SJSA1 (cell line): ENCODE data around the gene FGF12.

GRCh38 chr3:191430016-191430678, 30.8 kb upstream of the PYDC2 start:
- RAMPAGE, long total RNA, result no peak

DNA sequence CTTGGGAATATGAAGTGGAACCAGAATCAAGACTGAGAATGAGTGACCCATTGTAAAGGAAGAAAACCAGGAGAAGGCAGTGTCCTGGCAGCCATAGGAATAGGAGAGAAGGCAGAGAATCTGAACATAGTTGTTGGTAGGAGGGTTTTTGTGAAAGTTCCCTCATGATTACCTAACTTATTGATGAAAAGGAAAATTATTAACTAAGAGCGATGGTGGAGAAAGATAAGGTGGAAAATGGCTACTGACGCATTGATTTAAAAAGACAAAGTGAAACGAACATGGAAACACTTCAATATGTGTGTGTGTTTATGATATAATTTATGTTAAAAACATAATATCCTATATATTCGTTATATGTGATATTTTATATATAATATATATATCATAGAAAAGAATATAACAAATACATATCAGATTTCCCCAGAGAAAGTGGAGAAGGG, 29.5 kb upstream of the PYDC2 start:
- RAMPAGE, long total RNA, result no peak

- RAMPAGE, long total RNA, result no peak
Observed at GRCh38 chr3:192409467-192410759, 317.4 kb downstream of the FGF12 start.

GRCh38 chr3:192636408-192637540, 90.6 kb downstream of the FGF12 start:
- RAMPAGE, long total RNA, result no peak

DNA sequence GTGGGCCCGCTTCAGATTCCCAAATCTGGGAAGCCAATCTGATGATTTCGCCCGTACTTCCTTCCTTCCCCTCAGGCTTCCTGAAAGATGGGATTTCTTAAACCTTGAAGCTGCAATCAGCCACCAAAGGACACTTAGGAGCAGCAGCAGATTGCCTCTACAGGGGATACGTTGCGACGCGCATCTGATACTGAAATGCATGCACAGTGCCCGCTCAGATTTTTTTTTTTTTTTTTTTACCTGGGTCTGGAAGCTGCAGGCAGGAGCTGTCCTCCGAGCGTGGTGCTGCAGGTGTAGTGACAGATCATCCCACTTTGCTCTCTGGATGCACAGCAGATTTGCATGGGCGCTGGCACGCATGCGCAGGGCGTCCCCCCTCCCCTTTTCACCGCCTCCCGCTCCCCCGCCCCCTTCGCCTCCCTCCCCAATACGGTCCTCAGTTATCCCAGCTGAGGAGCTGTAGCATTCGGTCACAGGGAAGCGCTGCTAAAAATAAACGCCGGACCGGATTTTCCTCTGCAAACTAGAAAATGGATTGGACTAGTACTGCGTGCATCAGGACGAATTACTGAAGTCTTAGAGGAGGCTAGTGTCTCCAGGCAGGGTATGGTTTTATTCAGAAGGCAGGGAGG, at the start of gene FGF12:
Gene FGF12 (minus strand): TSS at position 298 of the 632 bp plus-strand sequence.
- RAMPAGE, long total RNA, result no peak

DNA sequence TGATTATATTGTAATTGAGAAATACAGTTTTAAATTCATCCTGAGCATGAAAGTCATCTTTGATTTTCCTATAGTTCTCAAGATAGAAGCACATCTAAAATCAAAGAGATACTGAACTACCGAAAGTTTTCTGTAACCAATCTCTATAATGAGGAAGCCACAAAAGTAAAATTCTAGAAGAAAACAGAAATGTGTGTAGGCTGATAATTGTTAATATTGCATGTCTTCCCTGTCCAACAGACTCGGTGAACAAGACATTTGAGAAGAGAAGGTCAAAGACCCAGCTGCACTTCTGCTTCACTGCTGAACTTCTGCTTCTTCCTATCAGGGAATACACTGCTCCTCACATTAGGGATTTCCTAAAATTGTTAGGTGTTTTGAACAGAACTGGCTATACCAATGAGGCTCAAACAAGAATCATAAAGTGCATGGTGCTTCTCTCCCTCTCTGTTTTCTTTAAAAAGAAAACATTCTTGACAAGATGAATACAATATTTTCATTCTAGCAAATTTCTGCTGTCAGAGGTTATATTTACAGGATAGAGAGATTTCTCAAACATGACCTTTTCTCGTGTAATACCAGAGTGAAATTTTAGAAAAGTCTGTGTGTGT, 558 bp downstream of the ATP13A4 start:
- RAMPAGE, long total RNA, result no peak

DNA sequence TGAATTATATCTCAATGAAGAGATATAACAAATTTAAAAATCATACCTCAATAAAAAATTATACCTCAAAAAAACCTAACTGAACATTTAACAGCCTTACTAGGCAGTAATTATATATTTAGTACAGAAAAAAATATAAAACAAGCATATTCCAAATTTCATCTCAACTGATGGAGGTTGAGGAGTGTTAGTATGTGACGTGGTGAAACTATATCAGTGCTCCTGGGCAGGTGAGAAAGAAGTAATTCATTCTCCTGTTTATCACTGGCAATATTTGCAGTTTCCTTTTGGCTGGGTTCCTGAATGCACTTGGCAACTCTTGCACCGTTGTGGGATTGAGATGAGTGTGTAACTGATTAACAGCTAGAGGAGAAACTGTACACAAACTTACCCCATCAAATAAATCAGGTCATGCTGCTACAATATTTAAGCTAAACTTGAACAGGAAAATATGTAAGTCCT, 2.1 kb upstream of the ATP13A4 start:
- RAMPAGE, long total RNA, result no peak

DNA sequence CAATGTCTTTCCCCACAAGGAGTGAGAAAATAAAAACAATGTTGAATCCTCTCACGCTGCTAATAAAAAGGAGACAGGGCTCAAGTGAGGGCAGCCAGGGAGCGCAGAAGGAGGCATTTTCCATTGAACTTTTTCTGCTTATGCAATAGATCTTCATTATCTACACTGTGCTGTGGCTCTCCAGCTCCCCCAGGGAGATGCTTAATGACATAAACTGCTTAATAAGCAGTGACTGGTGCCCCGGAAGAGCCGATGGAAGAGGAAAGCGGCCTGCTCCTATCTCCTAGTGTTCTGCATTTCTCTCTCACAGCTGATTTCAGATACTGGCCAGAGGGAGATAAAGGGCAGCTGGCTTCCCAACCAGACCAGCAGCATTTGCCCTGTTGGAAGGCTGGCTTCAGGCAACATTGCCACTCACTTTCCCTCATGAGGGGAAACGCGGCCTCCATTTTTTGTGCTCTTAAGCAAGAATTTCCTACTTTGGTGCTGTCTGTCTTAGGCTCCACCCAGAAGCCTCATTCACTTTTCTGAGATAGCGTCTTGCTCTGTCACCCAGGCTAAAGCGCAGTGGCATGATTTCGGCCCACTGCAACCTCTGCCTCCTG, 152.2 kb downstream of the OPA1 start:
- RAMPAGE, long total RNA, result no peak

DNA sequence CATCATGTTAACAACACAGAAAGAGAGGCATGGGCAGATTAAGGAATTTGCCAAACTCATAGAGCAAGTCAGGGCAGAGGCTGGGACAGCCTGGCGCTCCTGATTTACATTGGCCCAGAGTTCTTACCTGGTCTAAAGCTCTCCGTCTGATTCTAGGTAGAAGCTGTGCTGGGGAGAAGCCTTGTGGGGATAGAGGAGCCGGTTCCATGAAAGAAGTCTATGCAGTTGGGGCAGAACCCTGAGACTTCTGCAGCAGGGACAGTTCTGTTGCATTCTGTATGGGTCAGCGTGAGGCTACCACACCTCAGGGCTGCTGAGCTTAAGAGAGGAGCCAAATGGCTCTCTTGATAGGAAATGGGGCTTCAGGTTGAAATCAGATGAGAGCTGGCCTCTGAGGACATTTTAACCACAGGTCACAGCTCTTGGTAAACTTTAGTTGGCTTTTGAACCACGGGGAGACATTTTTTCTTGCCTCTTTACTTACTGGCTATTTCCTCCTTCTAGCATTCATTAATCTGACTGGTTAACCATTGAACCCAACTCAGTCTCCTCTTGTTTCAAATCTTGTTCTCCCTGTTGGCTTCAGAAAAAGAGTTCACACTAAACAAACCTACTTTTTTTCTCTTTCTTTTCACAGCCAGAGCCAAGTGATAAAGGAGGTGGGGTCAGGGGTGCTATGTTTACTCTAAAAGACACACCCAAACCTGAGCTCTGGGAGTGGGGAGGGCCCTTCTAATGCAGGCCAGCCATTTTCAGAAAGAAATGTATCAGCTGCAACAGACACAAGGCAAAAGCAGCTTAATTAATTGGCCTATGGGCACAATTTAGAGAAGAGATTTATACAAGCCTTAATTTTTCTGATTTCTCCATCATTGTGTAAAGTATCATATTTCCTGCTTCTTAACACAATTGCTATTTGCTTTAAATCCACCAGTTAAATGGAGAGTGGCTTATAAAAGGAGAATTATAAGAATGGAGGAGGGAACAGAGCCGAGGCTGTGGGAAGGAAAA, 250.8 kb downstream of the OPA1 start:
- RAMPAGE, long total RNA, result no peak

DNA sequence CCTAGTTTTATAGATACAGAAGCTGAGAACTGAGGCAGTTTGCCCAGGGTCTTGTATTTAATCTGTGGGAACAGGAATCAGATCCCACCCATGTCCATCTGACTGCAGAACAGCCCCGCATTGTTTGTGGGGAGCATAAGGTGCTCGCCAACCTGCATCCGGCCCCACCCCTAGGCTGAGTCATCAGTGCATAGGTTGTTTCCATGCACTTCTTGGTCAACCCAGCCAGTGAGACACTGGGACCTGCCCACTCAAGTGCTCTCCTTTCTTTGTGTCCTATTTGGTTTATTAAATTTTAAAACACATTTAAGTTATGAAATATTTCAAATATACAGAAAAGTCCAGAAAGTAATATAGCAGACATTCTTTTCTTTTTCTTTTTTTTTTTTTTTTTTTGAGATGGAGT, 266.2 kb downstream of the OPA1 start:
- RAMPAGE, long total RNA, result no peak

DNA sequence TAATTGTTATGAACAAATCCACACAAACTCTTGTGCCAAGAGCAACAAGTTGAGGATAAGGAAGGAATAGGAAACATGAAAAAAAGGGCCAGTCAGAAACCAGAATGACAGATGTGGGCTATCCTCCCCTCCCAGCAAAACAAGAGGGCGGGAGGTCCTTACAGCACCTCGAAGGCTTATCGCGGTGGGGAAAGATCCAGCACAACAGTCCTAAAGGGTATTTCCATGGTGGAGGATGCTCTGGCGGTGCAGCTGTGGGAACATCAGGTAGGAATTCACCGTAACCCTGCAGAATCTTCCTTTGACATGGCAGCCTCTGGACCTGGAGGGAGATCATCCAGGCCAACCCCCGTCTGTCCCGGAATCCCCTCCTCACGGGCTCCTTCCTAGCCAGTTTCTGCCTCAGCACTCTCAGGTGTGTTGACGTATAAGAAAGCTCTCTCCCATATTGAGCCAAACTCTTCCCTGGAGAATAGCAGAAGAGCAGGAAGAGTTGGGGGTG, 155.4 kb upstream of the HES1 start:
- RAMPAGE, long total RNA, result no peak

DNA sequence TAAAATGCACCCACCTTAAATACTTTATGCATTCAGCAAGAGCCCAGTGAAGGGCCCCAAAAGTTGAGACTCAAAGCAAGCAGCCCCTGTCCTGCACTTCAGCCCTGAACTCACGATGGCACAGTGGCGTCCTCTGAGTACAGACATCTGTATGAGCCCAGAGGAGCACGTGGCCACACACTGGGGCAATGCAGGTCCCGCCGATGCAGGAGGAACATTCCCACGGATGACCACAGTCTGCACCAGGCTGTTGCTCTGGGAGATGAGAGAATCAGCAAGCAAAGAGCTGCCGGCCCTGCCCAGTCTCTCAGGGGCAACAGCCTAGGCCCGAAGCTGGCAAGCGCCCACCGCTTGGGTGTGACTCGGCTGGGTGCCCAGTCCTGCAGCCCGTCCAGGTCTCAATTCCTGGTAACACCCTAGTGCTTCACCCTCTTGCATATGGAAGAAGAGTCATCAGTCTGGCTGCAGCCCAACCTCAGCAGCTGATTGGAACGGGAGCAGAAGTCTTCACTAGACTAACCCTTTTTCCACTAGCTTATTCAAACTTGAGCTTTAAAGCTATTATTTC, 153.7 kb upstream of the HES1 start:
- RAMPAGE, long total RNA, result no peak

- RAMPAGE, long total RNA, result no peak
Observed at GRCh38 chr3:194069902-194070339, 66.0 kb upstream of the HES1 start.

GRCh38 chr3:194070340-194071573, 65.2 kb upstream of the HES1 start:
- RAMPAGE, long total RNA, result no peak

- RAMPAGE, long total RNA, result no peak
Observed at GRCh38 chr3:194076385-194076848, 59.5 kb upstream of the HES1 start.

DNA sequence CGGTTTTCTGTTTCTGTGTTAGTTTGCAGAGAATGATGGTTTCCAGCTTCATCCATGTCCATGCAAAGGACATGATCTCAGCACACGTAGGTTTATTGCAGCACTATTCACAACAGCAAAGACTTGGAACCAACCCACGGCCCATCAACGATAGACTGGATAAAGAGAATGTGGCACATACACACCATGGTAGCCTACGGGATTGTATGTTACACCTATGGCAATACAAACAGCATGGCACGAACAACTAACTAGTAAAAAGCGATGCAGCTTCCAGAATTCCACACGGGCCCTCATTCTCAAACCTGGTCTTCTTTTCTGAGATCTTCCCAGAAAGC, 9.4 kb upstream of the HES1 start:
- RAMPAGE, long total RNA, result no peak

- RAMPAGE, long total RNA, result no peak
Observed at GRCh38 chr3:194134894-194135476, 963 bp upstream of the HES1 start.

DNA sequence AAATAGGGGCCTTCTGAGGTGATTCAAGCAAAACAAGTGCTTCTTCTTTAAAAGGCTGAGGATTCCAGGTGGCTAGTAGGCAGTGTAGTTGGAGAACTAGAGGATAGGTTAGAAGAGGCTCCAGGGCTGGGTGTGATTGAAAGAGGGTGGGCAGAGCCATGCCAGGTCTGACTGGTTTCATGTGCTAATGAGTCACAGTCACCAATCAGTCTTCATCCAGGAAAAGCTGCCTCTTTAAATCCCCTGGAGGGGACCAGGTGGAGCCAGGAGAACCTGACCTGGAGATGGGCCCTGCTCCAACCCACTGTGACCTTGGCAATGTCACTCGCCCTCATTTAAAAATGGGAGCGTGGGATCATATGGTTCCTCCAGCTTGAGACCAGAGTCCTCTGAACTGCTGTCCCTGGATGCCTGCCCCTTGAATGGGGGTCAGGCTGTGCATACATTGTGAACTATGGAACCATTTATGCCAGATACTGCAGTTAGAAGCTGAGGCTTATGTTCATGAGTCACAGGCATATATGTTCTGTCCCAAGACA, 23.0 kb downstream of the HES1 start:
- RAMPAGE, long total RNA, result no peak

DNA sequence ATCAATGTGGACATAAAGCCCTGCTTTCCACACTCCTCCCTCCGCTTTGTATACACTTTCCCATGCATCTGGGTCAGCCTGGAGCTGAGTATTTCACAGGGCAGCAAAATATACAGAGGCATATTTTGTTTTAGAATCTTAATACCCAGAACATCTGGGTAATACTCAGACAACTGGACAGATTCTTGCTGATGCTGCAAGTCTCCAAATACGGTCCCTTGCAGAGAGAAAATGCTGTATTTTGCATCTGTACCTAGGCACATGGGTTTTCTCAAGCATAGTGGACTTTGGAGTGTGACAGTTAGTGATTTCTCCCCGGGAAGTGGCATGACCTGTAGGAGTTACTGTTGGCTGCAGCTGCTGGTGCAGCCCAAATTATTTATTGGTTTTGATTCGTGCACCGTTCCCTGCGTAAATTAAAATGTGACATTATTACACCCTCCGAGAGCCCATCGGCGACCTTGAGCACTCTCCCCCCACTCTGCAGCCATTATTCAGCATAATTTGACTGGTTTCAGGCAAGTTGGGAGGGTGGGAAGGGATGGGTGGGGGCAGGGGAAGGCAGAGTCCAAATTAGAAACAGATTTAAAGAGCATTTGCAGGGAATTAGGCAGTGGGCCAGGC, 100.9 kb downstream of the CPN2 start:
- RAMPAGE, long total RNA, result no peak

DNA sequence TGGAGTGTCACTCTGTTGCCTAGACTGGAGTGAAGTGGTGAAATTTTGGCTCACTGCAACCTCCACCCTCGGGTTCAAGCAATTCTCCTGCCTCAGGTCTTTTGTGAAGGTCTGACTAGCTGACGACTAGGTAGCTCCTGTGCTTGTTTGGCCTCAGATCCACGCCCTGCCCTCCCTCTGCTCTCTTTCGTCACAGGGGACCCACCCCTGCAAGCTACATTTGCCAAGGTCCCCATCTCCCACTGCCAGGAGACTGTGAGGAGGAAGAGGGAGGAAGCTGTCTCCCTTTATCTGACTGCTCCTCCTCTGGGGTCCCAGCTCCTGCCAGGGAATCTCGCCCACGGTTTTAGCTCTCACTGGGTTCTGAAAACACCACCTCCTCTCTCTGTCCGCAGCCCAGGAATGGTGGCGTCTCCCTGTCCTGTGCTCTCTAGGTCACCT, 83.8 kb downstream of the CPN2 start:
- RAMPAGE, long total RNA, result no peak